Bronchial lymph node (tissue), 1 donor: ENCODE measurements around the genes KLF9 and ABHD17B.

DNA sequence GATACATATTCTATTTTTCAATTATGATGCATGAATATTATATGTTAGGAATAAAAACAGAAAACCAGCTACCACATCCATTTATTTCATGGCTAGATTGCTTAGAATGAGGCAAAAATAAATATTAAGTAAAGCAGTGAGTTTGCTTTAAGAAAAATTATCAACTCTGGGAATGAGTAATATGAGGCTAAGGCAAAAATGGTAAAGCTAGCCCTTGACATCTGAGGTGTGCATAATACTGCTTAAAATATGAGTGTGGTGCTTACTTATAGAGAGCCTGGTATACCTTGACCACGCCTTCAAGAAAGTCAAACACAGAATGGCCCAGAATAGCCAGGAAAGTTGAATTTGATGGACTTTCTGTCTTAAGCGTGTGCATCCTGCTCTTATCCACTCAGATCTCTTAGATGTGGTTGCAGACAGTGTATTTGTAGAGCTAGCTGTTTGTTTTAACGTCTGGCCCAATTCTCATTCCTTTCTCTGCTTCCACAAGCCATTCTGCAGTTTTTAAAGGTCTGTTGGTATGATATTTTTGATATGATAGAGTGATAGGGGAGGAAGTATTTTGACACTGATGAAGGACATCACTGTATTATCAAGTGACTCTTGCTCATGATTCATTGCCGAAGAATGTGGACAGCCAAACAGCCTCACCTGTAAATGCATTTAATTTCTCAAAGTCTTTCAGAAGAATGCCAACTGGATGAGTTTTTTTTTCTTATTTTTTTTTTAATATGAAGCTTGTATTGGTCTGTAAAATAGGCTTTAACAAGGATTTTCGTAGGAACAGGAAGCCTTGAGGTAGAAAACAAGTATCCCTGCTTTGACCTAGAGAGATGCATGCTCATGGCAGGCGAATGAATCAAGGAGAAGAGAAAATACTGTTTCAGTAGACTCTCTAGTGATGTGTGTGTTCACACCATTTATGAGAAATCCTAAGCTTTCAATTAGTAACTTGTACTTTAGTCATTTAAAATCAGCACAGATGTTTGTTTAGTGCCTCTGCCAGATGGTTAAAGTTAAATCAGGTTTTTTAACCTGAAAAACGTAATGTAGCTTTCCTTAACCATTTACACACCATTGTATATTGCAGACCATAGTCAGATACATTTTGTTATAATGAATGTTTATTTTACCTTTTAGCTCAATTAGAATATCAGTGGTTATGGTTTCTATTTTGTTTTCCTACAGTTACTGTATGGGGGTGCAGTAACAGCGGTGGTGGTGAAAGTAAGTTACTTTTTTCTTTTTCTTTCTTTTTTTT is 4.6 kb downstream of the TJP2 start:
- PRO-cap, result no peak

GRCh38 chr9:69645316-69646011 is 26.7 kb downstream of the APBA1 start:
- PRO-cap, result no peak

- PRO-cap, result no peak
Observed at GRCh38 chr9:69758901-69759236, 942 bp downstream of the PTAR1 start.

GRCh38 chr9:70042834-70043311 is 775 bp upstream of the MAMDC2 start:
- PRO-cap, result no peak

- PRO-cap, result no peak
Observed at GRCh38 chr9:70044707-70045380, 1.2 kb downstream of the MAMDC2 start.

- PRO-cap, result no peak
Observed at GRCh38 chr9:70259956-70260425, 1.2 kb downstream of the SMC5 start.

- PRO-cap, result no peak
Observed at GRCh38 chr9:70260960-70262019, 2.5 kb downstream of the SMC5 start.

- PRO-cap, result bidirectional peak, plus-strand start at chr9:70414486, minus-strand start at chr9:70414358
Observed at GRCh38 chr9:70414246-70414721, at the start of gene KLF9. Gene KLF9, minus strand, starts transcription at chr9:70414657.

GRCh38 chr9:70439932-70440477 is 25.5 kb upstream of the KLF9 start:
- PRO-cap, result no peak

- PRO-cap, result no peak
Observed at GRCh38 chr9:70472731-70473297, 58.4 kb upstream of the KLF9 start.

GRCh38 chr9:70566697-70567109 is 152.2 kb upstream of the KLF9 start:
- PRO-cap, result no peak

GRCh38 chr9:71279040-71279787 is 157.8 kb upstream of the TRPM3 start:
- PRO-cap, result no peak

DNA sequence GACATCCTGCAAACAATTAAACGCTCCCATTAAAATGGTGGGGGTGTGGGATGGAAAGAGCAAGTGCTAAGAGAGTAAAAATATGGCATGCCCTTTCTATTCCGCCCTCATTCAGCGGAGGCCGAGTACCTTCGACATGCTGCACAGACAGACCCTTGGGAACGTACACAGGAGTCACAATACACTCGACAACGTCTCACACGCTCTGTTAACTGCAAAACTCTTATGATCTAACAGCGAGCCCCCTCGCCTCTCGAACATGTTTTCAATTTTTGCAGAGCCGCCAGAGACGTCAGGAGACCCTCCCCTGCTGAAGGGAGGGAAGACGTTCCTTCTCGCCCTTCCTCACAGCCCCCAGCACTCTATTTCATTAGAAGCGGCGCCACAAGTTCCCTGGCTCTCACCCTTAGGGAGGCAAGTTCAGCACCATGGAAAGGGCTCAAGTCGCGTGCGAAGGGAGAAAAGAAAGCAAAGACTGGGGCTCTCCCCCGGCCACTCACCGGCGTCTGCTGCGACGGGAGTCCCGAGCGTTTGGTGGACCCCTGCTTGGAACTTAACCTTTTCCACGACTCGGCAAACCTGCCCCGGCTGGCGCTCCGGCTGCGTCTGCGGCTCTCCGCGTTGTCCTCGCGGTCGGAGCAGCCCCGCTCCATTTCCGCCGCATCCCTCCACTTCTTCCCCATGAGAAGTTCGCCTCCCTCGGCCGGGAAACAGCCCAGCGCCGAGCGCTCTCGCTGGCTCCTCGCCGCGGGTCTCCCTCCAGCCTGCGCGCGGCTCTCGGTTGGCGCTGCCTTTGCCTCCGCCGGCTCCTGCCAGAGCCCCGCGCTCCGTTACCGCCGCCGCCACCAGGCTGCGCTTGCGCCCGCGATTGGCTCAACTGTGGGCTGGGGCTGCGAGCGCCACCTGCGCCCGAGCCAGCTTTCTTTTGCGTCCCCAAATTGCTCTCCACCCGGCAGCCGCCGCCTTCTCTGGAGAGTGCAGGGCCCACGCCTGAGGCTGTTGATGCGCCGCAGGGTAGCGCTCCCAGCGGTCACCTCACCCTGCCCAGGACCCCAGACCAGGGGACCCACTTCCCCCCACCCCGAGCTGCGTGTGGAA is 321.8 kb downstream of the CEMIP2 start:
- PRO-cap, result no peak

GRCh38 chr9:71739809-71740638 is 28.3 kb downstream of the CEMIP2 start:
- PRO-cap, result no peak

GRCh38 chr9:71760891-71761291 is 7.4 kb downstream of the CEMIP2 start:
- PRO-cap, result no peak

- PRO-cap, result no peak
Observed at GRCh38 chr9:71765418-71766154, 2.7 kb downstream of the CEMIP2 start.

DNA sequence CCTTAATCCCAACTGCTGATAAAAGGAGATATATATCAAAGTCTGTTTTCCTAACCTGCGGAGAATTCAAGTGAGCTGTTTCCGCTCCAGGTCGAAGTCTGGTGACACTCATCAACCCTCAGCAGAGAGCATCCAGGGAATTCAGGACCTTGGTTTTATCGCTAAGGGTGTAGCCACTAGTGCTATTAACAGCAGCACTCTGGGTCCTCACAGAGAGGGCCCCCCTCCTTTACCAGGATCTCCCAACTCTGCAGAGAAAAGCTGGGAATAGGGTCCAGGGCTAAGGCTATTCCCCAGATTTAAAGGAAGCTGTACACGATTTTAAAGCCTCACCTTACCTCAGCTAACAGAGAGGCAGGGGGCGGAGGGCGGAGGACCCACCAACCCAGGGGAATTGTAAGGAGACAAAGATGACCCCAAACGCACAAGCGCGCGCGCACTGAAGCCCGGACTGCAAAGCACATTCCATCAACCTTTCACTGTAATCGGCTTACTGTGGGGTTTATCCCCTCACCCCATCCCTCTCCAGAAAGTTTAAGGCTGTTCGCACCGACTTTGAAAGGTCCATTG is 770 bp downstream of the CEMIP2 start:
- PRO-cap, result no peak

- PRO-cap, result bidirectional peak, plus-strand start at chr9:71783432, minus-strand start at chr9:71783154
Observed at GRCh38 chr9:71783080-71783656, 14.9 kb upstream of the CEMIP2 start.

- PRO-cap, result unidirectional peak, minus-strand start at chr9:71911026; bidirectional peak, plus-strand start at chr9:71911480, minus-strand start at chr9:71911232
Observed at GRCh38 chr9:71910704-71911375, at the start of gene ABHD17B. Gene ABHD17B, minus strand, starts transcription at chr9:71911193.

DNA sequence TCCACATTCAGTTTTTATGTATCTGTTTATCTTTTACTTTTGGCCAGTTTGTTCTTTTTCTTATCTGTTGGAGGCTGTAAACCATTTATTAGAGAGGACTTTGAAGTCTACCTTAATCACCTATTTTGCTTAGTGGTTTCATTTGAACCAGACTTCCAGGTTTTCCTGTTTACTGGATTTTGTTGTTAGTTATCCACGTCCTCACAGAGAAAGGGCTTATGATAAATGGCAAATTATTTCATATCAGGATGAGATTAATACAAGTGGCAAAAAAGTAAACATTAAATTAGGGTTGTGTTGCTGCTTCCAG is 21.4 kb upstream of the GDA start:
- PRO-cap, result no peak